ENCODE measurements around a stretch of chr20.

GRCh38 chr20:33992996-33993223 is 801 bp upstream of the RALY start:
- RRBS, result 0% methylated on average over 3 of the region's 13 CpGs

DNA sequence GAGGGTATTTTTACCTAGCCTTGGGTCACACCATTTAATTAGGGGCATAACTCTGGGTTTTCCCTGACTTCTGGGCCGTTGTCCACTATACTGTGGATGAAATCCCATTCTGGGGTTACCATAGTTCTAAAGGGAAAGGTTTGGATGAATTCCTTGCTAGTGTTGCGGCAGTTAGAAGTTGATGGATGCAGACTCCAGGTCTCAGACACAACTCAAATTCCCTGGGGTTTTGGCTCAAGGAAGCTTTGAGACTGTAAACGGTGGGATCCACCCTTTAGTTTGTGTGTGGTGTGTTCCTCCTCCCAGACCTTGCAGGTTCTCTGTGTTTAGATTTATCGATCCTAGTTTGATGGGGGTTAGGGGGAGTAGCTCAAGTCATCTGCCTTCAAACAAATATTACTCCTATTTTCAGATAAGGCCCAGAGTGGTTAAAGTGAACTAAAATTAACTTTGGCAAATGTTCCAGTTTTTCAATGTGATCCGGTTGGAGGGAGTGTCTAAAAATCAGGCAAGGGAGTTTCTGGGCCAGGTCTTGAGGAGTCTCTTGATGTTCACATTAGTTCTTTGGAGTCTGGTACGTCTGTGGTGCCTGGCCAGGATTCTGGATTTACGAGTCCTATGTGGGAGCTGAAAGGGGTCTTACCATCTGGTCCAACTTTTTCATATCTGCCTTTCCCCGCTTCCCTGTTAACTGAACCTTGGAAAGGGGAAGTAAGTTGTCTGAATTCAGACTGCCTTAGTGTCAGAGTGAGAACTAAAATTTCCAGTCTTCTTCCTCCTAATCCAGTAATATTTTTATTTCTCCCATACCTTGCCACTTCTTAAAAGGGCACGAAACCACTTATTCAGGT is 1.6 kb downstream of the RALY start:
- RRBS, result no CpG with 5 or more reads among the region's 9 CpGs

GRCh38 chr20:34040128-34040614 is 46.5 kb downstream of the RALY start:
- RRBS, result no CpG with 5 or more reads among the region's 8 CpGs

DNA sequence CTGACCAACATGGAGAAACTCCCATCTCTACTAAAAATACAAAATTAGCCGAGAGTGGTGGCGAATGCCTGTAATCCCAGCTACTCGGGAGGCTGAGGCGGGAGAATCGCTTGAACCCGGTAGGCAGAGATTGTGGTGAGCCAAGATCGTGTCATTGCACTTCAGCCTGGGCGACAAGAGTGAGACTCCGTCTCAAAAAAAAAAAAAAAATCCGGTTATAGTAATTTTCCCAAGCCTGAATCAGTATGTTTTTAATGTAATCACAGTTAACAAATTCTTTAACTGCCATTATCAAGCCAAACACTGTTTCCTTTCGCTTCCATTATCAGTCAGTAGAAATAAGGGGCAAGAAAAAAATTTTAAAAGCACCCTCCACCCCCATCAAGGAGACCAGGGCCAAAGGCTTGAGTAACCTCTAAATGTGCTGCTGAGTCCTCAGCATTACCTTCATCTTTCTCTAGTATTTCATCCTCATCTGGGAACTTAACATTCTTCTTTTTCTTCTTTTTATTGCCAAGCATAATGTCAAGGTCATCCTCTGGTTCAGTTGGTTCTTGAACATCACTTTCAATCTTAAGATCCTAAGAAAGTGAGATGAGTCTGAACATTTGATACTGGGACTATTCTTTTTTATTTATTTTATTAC is 13.9 kb downstream of the EIF2S2 start:
- RRBS, result no CpG with 5 or more reads among the region's 11 CpGs

DNA sequence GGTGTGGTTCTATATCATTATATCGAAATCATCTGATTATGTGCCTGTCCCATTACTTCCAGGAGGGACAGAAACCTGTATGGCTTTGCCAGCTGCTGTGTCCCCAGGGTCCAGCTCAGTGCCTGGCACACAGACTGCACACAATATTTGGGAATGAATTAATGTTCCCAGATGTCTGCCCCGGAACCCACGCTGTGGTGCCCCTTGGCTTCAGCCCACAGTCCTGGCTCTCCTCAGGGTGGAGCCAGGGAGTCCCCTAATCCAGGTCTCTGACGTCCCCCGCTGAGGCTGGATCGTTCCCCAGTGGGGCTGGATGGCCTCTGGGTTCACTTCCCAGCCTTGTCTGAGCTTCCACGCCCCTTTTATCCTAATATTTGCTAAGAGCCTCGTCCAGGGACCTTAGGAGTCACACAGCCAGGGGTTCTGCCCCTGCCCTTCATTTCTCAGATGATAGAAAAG is 9.0 kb upstream of the AHCY start:
- RRBS, result no CpG with 5 or more reads among the region's 8 CpGs

- RRBS, result 100% methylated on average over 1 of the region's 9 CpGs
Measured at GRCh38 chr20:34337978-34338418, 25.1 kb upstream of the ITCH start.

GRCh38 chr20:34560816-34561421 is 2.4 kb downstream of the MAP1LC3A start:
- RRBS, result no CpG with 5 or more reads among the region's 7 CpGs

DNA sequence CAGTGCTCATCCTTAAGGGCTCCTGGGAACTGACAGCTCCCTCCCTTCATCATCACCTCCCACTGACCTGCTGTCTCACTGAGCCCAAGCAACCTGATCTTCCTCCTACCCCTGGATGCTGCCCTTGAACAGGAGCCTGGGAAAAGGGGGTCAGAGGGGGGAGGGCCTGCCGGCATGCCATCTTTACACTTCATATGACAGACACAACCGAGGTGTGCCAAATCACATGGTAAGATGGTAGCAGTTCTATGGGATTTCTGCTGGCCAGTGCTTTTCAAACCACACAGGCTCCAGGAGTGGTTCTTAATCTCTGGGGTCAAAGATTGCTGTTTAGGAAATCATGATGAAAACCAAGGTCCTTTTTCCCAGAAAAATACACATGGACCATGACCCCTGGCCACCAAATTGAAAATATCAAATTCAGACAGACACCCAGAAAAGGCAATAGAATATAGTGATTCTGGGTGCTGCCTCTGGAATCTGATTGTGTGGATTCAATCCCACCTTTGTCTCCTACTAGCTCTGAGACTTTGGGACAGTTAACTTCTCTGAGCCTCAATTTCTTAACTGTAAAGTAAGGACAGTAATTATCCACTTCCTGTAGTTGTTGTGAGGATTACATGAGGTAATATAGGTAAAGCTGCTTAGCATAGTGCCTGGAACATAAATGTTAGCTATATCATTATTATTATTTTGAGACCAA is 3.1 kb downstream of the TP53INP2 start:
- RRBS, result no CpG with 5 or more reads among the region's 2 CpGs

GRCh38 chr20:34749484-34750032 is 45.4 kb downstream of the TP53INP2 start:
- RRBS, result no CpG with 5 or more reads among the region's 7 CpGs

DNA sequence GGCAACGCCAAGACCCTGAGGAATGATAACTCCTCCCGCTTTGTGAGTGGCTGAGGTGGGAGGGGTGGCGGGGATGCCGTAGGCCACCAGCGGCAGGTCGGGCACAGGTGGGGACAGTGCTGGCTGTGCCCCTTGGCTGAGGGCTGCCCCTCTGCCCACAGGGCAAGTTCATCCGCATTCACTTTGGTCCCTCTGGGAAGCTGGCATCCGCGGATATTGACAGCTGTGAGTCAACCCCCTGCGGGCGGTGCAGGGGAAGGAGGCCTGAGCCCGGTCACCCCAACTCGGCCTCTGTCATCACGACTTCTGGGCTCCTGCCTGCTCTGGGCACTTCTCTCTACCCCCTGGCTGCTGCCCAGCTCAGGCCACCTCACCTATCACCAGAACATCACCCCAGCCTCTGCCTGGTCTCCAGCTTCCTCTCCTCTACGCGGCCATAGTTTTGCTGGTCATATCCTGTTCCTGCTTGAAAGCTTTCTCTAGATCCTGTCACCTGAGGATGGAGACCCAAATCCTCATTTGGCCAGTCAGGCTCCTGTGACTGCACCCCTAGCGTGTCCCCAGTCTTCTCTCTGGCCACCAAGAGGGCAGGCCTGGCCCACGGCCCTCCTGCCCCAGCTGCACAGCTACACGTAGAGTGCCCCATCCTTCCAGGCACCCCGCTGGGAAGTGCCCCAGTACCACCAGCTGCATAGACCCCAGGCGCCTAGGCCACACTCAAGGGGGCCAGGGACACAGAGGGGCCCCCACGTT is 29.4 kb downstream of the MYH7B start:
- RRBS, result no CpG with 5 or more reads among the region's 22 CpGs

- RRBS, result no CpG with 5 or more reads among the region's 22 CpGs
Measured at GRCh38 chr20:34985658-34986473, 30.2 kb downstream of the MYH7B start.

DNA sequence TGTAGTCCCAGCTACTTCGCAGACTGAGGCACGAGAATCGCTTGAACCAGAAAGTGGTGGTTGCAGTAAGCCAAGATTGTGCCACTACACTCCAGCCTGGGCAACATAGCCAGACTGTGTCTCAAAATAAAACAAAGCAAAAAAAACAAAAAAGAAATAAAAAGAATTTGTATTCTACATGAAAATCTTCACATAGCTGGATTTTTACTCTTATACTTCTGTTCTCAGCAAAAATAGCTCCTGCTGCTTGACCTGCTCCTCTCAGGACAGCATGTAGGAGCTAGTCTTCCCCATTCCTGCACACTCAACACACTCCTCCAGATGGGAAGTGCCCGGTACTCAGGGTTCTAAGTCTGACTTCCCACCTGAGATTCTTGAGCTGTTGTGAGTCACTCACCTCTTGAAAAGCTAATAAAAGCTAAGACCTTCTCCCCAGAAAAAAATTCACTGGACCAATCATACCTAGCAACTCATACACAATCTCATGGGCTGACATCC is 53.6 kb downstream of the TRPC4AP start:
- RRBS, result no CpG with 5 or more reads among the region's 4 CpGs

DNA sequence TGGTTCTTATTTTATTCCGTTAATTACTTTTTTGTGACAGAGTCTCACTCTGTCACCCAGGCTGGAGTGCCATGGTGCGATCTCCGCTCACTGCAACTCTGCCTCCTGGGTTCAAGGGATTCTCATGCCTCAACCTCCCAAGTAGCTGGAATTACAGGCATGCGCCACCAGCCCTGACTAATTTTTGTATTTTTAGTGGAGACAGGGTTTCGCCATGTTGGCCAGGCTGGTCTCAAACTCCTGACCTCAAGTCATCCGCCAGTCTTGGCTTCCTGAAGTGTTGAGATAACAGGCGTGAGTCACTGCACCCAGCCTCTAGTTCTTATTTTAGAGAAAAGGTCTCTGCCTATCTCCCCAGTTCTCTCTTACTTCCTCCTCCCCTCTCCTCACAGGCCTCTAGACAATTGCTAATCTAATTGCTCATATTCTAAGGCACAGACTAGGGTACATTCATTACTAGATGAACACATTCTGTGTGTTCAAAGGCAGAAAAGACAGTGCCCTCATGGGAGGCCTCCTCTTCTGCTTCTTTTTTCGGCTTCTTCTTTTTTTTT is 27.0 kb downstream of the EDEM2 start:
- RRBS, result no CpG with 5 or more reads among the region's 8 CpGs

GRCh38 chr20:35271040-35271473 is 6.9 kb downstream of the MMP24OS start:
- RRBS, result no CpG with 5 or more reads among the region's 5 CpGs

DNA sequence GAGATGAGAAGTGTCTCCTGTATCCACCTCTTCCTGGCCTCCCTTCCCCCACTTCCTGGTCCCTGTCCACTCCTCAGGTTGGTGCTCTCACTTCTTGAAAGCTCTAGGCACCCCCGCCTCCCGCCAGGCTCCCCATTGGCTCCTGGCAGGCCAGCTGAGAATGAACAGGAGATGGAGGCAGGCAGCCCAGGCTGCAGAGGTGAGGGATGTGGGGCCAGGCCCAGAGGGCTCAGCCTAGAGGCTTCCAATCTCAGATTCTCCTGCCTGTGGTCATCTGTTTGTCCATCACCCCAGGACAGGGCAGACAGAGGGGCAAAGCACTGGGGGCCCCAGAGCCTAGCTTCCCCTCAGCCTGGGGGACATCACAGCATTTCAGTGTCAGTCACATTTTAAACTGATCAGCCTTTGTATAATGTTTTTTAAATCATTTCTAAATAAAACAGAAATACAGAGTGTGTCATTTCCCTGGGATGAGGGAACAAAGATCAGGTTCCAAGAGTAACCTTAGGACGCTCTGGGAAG is 1.3 kb downstream of the MMP24OS start:
- RRBS, result no CpG with 5 or more reads among the region's 3 CpGs

- RRBS, result no CpG with 5 or more reads among the region's 23 CpGs
Measured at GRCh38 chr20:35285622-35286929, 1.5 kb upstream of the EIF6 start.

GRCh38 chr20:35344178-35345201 is 52.3 kb upstream of the FAM83C start:
- RRBS, result no CpG with 5 or more reads among the region's 7 CpGs

DNA sequence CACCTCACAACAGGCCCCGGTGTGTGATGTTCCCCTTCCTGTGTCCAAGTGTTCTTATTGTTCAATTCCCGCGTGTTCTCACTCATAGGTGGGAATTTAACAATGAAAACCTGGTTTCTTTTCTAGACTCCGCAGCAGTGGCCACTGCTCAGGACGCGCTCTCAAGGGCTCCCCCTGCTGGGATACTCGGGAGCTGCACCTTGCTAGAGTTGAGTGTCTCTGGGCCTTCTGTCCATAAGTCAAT is 8.3 kb upstream of the CEP250 start:
- RRBS, result no CpG with 5 or more reads among the region's 7 CpGs

GRCh38 chr20:35474109-35474726 is 18.8 kb downstream of the CEP250 start:
- RRBS, result no CpG with 5 or more reads among the region's 3 CpGs

DNA sequence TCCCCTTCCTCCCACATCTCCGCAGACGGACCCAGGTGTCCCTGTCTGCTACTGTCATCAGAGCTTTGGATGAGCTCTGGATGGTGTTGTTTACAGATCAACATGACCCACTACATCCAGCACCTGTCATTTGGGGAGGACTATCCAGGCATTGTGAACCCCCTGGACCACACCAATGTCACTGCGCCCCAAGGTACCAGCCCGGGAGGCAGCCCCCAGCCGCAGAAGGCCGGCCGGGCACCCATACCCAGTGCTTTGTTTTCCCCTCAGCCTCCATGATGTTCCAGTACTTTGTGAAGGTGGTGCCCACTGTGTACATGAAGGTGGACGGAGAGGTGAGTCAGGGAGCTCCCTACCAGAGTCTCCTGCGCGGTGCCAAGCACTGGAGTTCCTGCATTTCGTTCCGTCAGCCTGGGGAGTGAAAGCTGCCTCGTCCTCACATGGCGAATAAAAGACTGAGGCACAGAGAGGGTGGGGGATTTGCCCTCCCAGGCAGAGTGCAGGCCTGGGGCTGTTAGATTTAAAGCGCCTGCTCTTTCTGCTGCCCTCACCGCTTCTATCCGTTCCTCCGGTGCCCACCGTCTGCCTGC is 14.2 kb downstream of the ERGIC3 start:
- RRBS, result no CpG with 5 or more reads among the region's 19 CpGs

Data from choroid plexus epithelial cell (primary cell).